UCH-1 (cell line): ENCODE data around the genes TSPYL1 and CALHM4.

DNA sequence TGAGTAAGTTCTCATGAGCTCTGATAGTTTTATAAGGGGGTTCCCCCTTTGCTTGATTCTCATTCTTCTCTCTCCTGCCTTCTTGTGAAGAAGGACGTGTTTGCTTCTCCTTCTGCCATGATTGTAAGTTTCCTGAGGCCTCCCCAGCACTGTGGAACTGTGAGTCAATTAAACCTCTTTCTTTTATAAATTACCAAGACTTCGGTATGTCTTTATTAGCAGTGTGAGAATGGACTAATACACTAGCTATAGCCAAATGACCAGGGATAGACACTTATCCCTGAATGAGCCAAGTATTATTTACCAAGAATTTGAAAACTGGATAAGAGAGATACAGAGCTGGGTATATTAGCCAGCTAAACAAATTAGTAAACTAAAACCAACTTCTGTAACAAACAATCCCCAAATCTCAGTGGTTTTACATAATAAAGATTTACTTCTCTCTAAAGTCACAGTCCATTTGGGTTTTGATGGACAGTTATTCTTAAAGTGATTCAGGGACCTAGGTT lies 7.6 kb upstream of the FYN start:
- RRBS, result no CpG with 5 or more reads among the region's 2 CpGs

DNA sequence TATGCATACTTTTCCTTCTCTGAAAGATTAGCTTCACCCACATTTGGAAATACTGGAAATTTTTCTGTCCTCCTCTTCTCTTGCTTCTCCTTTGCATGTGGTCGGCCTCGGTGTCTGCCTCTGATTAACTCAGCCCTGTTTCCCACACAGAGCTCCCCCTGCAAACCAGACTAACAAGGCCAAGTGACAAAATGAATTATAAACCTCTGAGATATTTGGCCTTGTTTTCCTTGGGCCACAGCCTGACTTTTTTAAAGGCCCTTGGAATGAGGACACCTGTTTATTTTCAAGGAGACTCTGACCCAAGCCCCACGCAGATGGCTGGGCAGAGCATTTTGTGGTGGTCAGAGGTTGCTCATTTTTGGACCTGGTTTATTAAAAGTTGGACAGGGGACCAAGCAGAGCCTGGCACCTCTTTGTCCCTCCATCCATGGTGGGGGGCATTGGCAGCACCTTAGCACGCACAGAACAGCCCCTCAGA lies 9.0 kb upstream of the CCN6 start:
- RRBS, result no CpG with 5 or more reads among the region's 4 CpGs

- RRBS, result no CpG with 5 or more reads among the region's 6 CpGs
Measured at GRCh38 chr6:112086435-112086972, 778 bp downstream of the TUBE1 start.

GRCh38 chr6:112252530-112253295 lies 1.7 kb downstream of the LAMA4 start:
- RRBS, result no CpG with 5 or more reads among the region's 1 CpG

- RRBS, result no CpG with 5 or more reads among the region's 2 CpGs
Measured at GRCh38 chr6:113642764-113643351, 214.3 kb upstream of the MARCKS start.

- RRBS, result no CpG with 5 or more reads among the region's 2 CpGs
Measured at GRCh38 chr6:113684376-113685012, 172.7 kb upstream of the MARCKS start.

GRCh38 chr6:115361516-115361763 lies 699.3 kb downstream of the FRK start:
- RRBS, result no CpG with 5 or more reads among the region's 3 CpGs

- RRBS, result no CpG with 5 or more reads among the region's 7 CpGs
Measured at GRCh38 chr6:116278391-116278695, 1.4 kb downstream of the TSPYL1 start.

GRCh38 chr6:116279230-116279974 lies at the start of gene TSPYL1:
TSPYL1 (minus strand) TSS chr6:116279930.
- RRBS, result no CpG with 5 or more reads among the region's 59 CpGs

GRCh38 chr6:116279975-116280259 lies 187 bp upstream of the TSPYL1 start:
- RRBS, result no CpG with 5 or more reads among the region's 13 CpGs

DNA sequence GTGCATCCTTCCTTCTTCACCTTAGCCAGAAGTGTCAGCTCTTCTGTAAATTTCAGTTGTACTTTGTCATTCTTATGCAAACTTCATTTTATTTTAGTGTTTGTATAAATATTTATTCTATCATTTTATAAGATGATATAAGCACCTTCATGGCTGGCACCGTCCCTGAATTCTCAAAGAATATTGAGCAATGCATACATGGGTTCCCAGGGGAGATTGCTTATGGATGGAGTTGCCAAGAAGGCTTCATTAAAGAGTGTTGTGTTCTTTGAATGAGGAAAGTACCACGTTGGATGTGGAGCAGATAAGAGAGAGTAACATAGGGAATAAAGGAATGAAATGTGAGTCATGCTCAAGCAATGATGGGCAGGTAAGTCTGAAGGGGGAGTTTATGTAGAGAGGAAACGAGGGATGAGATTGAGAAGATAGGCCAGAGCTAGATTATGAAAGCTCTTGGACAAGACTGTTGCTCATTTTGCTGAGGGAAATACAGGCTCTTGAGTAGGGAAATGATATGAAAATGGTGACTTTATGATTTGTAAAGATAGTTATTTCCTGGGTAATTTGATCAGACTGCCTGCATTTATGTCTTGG lies 10.3 kb downstream of the DSE start:
- RRBS, result no CpG with 5 or more reads among the region's 3 CpGs

GRCh38 chr6:116462584-116462974 lies 1.4 kb downstream of the CALHM6 start:
- RRBS, result no CpG with 5 or more reads among the region's 10 CpGs

- RRBS, result no CpG with 5 or more reads among the region's 2 CpGs
Measured at GRCh38 chr6:116553407-116554047, at the start of gene CALHM4. CALHM4 (plus strand) TSS chr6:116553751.

GRCh38 chr6:116564891-116565283 lies 6.4 kb upstream of the RWDD1 start:
- RRBS, result 61% methylated on average over 2 of the region's 27 CpGs

DNA sequence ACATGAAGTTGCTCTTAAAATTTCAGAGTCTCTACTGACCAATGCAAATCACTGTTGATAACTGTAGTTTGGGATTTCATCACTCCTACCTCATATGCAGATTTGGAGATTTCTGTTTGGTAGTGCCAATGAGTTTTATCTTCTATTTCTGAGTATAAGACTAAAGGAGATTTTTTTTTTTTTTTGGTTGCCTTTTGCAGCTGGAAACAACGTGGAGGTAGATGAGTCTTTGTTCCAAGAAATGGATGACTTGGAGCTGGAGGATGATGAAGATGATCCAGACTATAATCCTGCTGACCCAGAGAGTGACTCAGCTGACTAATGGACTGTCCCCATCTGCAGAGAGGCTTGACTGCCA lies 21.5 kb downstream of the RWDD1 start:
- RRBS, result no CpG with 5 or more reads among the region's 1 CpG

DNA sequence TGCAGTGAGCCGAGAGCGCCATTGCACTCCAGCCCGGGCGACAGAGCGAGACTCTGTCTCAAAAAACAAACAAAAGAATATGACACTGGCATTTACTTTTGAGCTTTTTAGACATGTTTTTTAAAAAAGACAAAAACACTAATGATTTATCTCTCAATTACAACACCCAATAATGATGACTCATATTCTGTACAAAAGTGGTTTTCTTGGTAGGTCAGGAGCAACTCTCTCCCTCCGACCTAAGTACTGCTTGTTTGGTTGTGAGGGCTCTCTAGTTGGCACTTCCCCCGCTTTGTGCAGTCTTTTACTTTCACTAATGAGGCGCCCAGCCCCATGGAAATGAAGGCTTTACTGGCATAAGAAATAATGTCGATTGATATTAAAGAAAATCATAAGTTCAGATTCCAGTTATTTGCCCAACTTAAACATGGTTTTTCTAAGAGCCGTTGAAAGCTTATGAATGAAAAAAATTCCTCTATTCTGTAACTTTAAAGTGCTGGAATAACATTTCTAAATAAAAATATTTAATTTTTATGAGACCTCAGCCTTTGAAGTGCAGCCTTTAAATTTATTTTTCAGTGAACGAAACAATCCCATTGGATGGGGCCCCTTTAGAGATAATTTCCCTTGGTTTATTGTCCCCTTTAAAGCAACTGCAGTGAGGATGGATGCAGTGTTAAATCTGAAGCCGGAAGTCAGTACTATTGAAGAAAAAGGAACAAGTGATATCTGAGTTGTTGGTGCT lies 1.4 kb downstream of the KPNA5 start:
- RRBS, result 81% methylated on average over 3 of the region's 12 CpGs

DNA sequence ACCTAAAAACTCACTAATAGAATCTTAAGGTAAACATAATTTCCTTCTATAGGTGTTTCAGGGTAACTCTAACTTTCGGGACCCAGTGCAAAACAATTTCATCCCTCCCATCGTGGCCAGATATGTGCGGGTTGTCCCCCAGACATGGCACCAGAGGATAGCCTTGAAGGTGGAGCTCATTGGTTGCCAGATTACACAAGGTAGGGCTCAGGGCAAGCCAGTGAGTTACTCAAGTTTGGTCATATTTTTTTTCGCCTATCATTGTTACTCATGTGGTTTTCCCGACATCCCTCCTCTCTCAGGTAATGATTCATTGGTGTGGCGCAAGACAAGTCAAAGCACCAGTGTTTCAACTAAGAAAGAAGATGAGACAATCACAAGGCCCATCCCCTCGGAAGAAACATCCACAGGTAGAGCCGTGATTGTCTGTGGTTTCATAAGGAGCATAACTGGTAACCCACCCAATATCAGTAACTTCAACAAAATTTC lies 58.2 kb downstream of the DCBLD1 start:
- RRBS, result no CpG with 5 or more reads among the region's 8 CpGs

DNA sequence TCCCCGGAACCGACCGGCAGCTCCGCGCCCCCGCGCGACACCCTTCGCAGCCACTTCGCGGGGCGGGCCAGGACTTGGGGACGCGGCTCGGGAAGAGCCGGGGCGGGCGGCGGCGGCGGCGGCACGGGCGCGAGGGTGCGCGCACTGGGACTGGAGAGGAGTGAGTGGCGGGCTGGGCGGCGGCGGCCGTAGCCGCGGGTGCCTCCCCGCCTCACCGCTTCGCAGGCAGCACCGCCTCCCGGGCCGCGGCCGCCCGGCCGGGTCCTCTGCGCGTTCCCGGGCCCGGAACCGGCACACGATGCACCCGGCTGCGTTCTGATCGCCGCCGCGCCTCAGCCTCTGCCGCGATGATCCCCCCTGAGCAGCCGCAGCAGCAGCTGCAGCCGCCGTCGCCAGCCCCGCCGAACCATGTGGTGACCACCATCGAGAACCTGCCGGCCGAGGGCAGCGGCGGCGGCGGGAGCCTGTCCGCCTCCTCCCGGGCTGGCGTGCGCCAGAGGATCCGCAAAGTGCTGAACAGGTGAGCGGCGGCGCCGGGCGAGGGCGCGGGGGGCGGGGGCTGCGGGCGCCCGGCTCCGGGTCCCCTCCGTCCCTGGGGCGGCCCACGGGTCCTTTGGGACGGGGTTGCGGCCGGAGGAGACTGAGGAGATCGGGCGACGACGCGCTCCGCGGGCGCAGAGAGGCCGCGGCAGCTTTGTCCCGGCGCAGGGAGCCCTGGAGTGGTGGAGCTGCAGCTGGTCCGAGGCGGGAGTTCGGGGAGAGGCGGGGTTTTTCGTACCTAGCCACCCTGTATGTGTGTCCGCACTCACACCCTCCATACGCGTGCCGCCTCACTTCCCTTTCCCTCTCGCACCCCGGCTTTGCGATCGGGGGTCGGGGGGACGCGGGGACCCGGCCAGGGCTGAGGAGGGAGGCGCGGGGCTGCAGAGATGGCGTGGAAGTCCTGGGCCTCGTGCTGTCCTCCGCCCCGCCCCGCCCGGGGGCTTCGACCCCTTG lies 614 bp downstream of the SLC35F1 start:
- RRBS, result 5% methylated on average over 64 of the region's 132 CpGs

GRCh38 chr6:118292711-118292910 lies 255.5 kb upstream of the PLN start:
- RRBS, result no CpG with 5 or more reads among the region's 2 CpGs